ENCODE measurements around the gene C21orf140.

- PRO-cap = no peak
- RRBS = no CpG with 5 or more reads among the region's 12 CpGs
Observed at GRCh38 chr21:34128769-34129423, 55.5 kb downstream of the MRPS6 start.

GRCh38 chr21:34204691-34205552, 131.5 kb downstream of the MRPS6 start:
- PRO-cap = no peak
- RRBS = no CpG with 5 or more reads among the region's 9 CpGs

DNA sequence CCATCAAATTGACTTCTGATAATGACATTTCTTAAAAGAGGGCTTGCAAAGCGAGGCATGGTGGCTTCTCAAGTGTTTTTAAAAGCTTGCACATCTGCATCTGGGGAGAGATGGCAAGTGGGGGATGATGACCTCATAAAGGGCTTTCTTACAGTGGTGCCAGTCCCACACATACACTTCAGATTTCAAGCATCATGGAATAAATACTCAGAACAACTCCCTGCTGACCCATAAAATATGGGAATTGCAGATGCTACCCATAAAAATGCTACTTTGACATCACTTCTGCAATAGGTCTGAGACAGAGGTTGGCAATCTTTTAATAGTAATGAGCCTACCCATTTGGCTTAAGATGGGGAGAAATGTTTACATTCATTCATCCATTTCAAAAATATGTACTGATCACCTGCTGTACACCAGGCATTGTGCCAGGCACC, at the start of gene C21orf140:
TSS of gene C21orf140 (minus strand) at position 59 of the 437 bp plus-strand sequence.
- PRO-cap = no peak
- RRBS = no CpG with 5 or more reads among the region's 1 CpG

DNA sequence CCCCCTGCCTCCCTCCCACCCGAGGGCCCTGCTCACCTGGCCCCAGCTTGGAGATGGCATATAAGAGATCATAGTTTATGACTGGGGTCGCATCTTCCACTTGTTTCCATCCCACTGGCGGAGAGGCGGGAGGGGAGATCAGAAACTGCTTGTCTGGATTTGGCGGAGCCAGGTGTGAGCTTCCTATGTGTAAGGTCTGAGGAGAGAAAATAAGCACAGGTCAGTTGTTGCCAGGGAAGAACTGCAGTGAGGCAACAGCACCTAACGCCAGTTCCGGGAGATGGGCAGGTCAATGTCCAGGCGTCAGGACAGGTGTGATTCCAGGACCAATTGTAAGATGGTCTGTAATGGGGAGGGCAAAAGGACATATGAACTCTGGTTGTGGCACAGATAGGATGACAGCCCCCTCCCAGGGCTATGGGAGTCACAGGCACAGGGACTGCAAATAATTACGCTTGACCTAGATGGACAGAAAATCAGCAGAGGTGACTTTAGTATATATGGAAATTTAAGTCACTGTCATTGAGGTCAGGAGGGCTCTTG, 9.5 kb upstream of the KCNE1 start:
- PRO-cap = no peak
- RRBS = no CpG with 5 or more reads among the region's 9 CpGs

DNA sequence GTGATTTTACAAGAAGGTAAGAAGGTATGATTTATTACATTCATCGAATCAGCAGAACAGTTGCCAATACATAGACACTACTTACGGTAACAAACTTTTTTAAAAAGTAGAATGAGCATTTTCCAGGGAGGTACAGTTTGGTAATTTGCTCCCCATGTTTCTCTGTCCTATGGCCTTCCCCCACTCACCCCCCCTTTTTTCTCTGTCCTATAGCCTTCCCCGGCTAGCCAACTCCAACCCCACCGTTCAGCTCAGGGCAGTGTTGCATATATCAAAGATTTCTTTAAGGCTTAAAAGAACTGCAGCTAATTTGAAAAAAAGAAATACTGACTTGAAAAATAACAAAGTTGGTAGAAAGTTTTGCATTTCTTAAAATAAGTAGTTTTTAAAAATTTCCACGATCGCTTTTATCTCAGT, 12.2 kb upstream of the KCNE1 start:
- PRO-cap = no peak
- RRBS = no CpG with 5 or more reads among the region's 6 CpGs

DNA sequence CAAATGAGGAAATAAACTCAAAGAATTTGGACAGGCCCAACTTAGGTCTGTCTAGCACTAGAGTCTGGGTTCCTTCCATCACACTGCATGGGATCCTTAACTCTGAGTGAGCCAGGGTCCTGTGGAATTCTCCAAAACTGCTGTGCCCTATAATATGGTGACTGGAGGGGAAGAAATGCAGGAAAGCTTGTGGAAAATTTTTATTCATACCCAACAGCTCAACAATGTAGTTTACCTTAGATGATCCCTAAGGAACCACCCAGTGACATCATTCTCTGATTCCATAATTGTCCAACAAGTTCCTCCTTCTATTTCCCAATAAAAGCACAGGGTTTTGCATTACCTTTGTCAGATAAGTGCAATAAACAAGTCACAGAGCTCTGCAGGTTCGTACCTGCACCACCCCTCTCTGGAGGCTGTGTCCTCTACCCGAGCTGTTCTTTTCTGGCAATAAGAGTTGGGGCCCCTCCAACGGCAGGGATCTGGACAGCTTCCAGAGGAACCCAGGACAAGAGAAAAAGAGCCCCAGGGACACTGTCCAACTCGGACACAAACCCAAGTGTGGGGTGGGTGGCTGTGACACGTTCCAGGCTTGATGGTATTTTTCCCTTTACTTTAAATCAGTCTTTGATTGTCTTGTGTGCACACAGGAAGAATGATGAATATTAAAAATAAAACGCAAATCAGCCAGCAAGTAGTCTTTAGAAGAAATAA, 38.9 kb downstream of the RCAN1 start:
- PRO-cap = no peak
- RRBS = no CpG with 5 or more reads among the region's 6 CpGs

GRCh38 chr21:34592005-34592622, 22.8 kb downstream of the RCAN1 start:
- PRO-cap = no peak
- RRBS = no CpG with 5 or more reads among the region's 13 CpGs

DNA sequence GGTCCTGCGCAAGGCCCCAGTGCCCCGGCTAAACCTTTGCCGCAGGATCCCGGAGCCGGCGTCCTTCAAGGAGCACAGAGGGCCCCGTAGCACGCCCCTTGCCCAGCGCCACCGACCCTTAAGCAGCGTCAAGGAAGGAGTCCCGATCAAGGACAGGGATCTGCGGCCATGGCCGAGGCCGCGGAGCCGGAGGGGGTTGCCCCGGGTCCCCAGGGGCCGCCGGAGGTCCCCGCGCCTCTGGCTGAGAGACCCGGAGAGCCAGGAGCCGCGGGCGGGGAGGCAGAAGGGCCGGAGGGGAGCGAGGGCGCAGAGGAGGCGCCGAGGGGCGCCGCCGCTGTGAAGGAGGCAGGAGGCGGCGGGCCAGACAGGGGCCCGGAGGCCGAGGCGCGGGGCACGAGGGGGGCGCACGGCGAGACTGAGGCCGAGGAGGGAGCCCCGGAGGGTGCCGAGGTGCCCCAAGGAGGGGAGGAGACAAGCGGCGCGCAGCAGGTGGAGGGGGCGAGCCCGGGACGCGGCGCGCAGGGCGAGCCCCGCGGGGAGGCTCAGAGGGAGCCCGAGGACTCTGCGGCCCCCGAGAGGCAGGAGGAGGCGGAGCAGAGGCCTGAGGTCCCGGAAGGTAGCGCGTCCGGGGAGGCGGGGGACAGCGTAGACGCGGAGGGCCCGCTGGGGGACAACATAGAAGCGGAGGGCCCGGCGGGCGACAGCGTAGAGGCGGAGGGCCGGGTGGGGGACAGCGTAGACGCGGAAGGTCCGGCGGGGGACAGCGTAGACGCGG, 614 bp downstream of the CLIC6 start:
- PRO-cap = no peak
- RRBS = 98% methylated on average over 44 of the region's 87 CpGs

DNA sequence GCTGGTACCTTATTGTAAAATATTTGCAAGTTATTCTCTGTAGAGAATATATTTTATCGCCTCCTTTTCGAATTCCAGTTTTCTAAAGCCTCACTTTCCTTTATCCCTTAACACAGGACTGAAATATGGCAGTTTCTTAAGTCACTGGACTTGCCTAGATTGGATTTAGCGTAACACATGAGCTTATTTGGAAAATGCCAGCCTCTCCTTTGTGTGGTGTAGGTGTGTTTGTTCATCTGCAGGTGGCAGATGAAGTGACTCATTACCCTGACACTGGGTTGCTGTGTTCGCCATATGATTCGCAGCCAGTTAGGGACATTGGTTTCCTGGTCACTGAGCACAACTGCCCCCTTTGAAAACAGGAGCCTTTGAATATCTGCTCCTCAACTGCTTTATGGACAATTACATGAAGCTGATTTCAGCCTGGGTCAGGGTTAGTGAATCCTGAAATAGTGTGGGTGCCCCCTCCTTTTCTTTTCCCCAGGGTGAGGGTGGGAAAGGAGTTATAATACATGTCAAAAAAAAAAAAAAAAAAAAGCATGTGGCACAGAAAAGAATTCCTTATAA, 21.6 kb downstream of the CLIC6 start:
- PRO-cap = no peak
- RRBS = no CpG with 5 or more reads among the region's 5 CpGs

DNA sequence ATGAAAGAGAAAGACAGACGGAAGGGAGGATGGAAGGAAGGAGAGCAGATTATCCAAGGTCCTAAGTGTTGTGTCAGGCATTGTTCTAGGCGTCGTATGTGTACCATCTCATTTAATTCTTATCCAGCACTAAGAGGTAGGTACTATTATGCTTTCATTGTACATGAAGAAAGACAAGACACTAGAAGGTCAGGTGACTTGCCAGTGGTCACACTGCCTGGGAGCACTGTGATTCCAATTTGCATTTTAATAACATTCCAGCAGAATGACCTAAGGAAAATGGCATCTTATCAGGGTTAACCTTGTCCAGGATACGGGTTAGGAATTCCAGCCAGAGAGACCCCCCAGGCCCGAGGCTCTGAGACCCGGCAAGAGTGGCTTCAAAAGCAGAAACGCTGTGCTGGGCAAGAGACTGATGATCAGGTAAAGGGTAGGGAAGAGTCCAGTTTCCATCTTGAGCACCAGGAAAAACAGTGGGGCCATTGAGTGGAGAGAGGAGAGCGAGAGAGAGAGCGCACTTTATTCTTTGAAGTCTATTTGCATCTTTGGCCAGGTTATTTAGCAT, 29.8 kb downstream of the CLIC6 start:
- PRO-cap = no peak
- RRBS = no CpG with 5 or more reads among the region's 9 CpGs

GRCh38 chr21:34771469-34772175, 102.8 kb downstream of the CLIC6 start:
- PRO-cap = no peak
- RRBS = no CpG with 5 or more reads among the region's 7 CpGs

DNA sequence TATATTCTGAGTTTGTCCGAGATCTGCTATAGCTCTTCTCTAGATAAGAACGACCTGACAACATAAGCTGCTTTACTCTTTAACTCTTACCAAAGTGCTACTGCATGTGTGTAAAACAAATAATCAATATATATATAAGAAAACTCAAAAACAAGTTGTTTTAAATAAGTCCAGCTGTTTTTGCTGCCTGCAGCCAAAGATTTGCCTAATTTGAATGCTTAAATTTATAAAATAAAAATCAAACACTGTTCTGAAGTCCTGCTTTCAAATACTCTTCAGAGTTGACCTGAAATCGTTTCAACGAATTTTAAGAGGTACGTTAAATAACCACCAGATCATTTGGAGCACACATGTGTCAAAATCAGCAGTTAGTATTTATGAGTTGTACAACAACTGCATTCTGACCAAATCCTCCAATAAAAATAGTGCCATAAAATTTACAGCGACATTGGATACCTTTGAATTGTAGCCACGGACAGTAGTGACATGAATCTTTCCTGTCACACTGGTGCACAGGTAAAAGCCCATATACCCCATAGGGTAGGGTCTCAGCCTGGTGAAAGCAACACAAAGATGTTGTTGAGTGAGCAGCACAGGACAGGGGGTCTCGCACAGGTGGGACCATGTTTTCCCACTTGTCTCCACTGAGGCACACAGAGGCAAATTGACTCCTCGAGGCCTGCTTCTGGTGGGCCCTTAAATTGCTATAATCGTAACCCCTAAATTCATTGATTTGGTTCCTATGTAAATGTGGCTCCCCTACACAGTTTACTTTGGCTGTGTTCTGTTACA, 121.5 kb downstream of the CLIC6 start:
- PRO-cap = no peak
- RRBS = no CpG with 5 or more reads among the region's 10 CpGs

GRCh38 chr21:34795450-34796285, 126.9 kb downstream of the CLIC6 start:
- PRO-cap = no peak
- RRBS = no CpG with 5 or more reads among the region's 8 CpGs

DNA sequence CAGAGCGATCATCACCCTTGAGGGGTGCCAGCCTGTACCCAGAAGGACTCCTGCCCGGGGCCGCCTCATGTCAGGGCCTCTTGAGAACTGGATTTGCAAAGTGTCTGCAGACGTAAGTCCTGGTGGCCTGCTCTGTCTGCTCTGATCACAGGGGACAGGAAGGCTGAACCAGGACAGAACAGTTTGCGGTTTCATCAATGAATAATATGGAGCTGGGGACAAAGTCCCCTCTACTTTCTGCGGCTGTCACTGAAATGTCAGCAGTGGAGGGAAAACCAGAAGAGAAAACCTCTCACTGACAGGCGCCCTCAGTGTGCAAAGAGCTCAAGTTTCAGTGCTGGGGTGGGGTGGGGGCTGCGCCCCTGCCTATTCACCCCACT, 149.0 kb downstream of the CLIC6 start:
- PRO-cap = no peak
- RRBS = no CpG with 5 or more reads among the region's 8 CpGs

- PRO-cap = no peak
- RRBS = no CpG with 5 or more reads among the region's 8 CpGs
Observed at GRCh38 chr21:34835357-34836086, 166.7 kb downstream of the CLIC6 start.

DNA sequence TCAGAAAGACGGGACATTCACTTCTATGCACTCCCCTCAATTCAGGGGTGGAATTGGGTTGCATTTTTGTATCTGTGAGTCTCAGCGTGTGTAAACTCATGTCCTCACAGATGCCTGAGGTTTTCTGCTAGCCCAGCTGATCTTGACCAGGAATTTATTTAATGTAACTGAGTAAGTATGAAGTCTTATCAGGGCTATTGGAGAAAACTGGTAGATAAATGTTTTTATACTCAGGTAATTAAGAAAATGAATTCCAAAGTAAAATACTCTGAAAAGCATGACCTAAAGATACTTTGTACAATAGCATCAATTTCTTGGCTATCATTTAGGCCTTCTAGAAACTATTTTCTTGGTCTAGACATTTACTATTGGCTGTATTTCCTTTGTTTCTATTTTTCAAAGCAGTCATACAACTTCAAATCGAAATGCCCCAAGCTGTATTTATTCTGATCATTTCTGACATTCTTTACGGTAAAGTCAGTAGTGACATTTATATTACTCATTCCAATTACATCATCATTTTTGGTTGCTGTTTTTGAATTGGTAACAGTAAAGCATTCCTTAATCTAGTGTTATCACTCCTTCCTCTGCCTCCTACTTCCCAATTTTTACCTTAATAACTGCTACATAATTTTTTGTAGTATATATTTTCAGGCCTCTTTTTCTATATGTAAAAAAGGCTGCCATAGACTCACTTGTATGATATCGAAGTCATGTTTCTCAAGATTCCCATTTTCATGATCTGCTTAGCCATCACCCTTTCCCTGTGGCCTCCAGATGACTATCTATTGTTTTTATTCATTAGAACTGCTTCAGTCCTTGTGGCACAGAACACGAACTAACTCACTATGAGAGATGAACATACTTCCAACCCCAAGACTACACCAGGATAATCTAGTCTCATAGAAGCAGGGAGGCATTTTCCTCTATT, 167.3 kb downstream of the RUNX1 start:
- PRO-cap = no peak
- RRBS = no CpG with 5 or more reads among the region's 6 CpGs

DNA sequence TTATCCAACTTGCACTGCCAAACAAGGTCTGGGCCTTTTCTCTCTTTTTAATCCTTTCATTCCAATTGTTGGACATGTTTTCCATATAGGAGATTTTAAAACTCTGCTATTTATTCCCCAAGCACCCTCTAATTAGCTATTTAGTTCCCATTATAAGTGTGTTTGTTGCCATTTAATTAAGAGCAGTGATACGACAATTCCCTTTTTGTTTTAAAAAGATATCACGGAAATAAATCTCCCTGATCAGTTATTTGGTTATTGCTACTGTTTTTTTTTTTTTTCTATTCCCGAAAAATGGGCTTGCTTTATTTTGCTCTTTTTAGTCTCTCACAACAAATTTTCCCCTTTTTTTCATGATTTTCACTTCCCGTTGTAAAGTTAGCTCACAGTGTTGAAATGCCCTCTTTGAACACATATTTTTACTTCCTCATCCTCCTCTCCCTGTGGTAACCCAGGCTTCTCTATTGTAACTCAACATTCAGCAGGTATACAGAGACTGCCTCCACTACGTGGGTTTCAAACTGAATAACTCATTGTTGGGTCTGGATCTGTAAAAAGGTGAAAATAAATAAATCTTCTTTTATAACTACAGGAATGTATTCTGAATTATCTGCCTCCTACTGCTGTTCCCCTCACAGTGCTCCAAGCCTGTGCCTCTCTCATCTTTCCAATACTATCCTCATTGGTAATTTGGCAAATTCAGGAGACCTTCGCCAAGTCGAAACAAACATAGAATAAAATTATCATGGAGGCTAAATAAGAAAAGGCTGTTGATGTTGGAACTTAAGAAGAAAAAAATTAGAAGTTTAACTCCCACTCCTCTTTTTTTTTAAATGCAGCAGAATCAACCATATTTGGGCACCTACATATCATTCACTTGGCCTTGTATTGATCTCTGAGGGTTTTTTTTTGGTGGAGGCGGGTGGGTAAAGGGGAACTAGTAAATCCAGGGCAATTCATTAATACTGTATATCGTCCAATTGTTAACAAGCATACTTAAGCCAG, 166.4 kb downstream of the RUNX1 start:
- PRO-cap = no peak
- RRBS = no CpG with 5 or more reads among the region's 9 CpGs

DNA sequence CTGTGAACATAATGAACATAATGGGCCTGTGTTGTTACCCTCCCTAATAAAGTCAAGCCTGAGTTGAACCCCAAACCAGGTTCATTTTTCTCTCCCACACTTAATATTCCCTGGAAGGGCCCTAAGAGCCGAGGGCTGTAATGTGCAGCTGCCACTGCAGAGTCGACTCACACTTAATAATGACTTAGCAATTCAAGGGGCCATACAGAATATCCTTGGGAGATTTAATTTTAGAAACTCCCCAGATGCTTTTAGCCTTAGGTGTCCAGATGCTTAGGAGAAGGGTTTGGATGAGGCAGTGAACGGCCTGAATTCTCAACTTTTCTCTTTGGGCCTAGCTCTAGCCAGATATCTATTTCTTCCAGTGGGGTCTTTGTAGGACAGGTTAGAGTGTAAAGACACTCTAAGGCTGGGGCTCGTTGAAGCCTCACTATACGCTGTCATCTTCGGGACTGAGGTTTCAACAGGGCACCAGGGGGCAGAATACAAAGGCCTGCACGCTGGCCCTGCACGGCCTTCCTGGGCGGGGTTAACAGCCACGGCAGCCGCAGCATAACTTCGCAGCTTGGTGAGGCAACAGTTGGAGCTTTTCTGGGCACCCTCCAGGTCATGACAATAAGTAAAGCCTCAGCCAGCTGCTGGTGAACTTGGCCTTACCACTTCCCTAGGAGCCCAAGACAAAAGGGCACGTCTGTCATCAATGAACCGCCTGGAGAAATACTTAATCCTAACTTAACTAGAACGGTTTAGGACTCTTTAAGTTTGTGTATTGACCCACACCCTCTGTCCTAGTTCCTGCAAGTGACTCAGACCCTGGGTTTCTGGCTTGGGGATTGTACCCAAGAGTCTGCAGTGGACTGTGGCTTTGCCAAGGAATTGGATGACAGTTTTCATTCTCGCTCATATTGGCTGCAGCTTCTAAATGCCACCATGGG, 2.1 kb upstream of the RUNX1 start:
- PRO-cap = no peak
- RRBS = no CpG with 5 or more reads among the region's 16 CpGs

DNA sequence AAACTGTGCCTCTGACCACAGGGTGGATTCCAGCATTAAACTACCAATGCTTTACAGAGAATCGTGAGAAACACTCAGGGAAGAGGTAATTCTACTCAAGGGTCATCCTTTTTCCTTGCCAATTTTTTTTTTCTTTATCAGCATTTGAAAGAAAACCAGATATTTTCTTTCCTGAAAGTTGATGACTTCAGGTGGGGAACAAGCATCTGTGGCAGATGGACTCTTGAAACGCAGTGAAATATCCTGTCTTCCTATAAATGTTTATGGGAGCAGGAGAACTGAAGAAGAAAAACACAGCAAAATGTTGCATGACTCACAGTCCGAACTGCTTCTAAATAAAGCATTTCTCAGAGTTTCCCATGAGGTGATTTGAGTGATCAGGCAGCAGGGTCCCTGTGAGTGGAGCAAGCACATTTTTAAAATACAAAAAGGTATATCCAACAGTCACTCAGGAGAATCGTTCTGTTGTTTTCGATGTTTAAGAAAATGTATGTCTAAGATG, 154.2 kb upstream of the RUNX1 start:
- PRO-cap = no peak
- RRBS = no CpG with 5 or more reads among the region's 5 CpGs

GRCh38 chr21:35499484-35499932, 450.4 kb upstream of the RUNX1 start:
- PRO-cap = unidirectional peak, minus-strand start at chr21:35499799
- RRBS = no CpG with 5 or more reads among the region's 21 CpGs